Paraaortic lymph node (tissue), 1 donor: Measurements from ENCODE around the gene TEF.

DNA sequence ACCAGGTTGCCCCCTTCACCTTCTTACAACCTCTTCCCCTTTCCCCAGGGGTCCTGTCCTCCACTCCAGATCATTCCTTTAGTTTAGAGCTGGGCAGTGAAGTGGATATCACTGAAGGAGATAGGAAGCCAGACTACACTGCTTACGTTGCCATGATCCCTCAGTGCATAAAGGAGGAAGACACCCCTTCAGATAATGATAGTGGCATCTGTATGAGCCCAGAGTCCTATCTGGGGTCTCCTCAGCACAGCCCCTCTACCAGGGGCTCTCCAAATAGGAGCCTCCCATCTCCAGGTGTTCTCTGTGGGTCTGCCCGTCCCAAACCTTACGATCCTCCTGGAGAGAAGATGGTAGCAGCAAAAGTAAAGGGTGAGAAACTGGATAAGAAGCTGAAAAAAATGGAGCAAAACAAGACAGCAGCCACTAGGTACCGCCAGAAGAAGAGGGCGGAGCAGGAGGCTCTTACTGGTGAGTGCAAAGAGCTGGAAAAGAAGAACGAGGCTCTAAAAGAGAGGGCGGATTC, 1.7 kb downstream of the ATF4 start:
- PRO-cap, result no peak

DNA sequence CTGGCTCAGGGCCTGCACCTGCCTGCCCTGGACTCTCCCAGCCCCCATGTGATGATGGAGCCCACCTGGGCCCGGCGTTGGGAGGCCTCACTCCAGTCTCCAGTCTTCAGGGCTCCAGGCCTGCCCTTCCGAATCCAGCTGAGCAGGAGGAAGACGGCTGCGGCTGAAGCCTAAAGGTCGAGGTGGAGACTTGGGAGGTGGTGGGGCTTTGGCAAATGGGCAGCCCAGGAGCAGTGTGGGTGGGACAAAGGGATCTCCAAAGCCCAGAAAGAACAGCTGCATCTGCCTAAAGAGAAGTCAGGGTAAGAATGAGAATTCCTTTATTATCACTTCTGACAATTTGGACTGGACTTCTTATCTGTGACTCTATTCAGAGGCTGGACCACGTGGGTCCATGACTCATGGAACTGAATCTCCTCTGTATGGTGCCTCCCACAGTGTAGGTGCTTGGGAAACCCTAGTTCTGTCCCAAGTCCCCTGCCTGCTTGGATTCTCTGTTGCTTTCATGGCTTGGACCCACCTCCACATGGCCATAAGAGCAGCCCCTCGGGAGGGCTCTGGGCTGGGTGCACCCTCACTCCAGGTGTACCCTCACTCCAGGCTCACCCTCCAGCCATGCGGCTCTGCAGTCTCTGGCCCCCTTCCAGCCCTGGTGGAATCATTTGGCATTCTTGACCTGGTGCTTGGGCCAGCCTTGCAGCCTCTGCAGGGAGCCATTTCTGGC, 153.2 kb downstream of the CACNA1I start:
- PRO-cap, result no peak

- PRO-cap, result no peak
Measured at GRCh38 chr22:39874916-39875361, 18.6 kb downstream of the ENTHD1 start.

DNA sequence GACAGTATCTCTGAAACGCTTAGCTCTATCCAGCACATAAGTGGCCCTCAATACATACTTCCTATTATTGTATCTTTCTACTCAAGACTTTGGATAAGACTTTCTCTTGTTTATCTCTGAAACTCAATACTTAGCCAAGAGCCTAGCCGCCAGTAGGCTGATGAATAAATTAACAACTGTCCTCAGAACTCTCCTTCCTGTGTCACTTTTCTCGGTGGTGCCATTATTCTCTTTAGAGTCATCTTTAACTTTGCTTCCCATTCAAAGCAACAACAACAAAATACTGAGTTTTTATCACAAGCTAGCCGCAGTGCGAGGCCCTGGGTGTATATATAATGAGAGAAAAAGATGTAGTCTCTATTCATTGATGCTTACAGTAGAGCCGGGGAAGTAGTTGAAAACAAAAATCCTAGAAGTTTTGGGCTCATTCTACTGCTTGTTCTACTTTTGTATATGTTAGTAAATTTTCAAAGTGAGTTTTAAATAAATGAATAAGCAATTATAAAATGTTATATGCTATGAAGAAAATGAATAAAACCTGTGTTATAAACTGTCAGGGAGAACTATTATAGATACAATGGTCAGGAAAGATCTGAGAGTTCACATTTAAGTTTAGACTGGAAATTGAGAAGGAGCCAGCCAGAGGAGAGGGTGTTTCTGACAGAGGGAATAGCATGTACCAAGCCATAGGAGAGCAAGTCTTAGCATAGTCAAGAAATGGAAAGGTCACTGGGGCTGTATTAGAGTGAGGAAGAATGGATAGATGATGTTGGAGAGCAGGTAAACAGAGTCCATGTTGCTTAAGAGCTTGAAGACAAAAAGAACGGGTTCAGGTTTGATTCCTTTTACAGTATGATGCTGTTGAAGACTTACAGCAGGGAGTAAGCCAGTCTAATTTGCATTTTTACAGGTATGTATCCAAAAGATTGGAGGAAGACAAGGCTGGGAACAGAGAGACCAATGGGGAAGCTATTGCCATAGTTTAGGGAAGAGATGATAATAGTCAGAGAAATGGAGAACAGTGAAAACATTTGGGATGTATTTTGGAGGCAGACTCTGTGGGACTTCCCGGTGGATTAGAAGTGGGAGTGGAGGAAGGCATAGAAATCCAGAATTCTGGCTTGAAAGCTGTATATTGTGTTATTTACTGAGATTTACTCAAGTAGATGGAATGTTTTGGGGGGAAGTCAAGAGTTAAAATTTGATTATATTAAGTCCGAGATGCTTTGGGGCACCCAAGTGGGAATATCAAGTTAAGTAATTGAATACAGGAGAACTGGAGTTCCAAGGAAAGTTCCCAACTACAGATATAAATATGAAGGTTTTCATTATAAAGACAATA, 87.4 kb downstream of the FAM83F start:
- PRO-cap, result no peak

DNA sequence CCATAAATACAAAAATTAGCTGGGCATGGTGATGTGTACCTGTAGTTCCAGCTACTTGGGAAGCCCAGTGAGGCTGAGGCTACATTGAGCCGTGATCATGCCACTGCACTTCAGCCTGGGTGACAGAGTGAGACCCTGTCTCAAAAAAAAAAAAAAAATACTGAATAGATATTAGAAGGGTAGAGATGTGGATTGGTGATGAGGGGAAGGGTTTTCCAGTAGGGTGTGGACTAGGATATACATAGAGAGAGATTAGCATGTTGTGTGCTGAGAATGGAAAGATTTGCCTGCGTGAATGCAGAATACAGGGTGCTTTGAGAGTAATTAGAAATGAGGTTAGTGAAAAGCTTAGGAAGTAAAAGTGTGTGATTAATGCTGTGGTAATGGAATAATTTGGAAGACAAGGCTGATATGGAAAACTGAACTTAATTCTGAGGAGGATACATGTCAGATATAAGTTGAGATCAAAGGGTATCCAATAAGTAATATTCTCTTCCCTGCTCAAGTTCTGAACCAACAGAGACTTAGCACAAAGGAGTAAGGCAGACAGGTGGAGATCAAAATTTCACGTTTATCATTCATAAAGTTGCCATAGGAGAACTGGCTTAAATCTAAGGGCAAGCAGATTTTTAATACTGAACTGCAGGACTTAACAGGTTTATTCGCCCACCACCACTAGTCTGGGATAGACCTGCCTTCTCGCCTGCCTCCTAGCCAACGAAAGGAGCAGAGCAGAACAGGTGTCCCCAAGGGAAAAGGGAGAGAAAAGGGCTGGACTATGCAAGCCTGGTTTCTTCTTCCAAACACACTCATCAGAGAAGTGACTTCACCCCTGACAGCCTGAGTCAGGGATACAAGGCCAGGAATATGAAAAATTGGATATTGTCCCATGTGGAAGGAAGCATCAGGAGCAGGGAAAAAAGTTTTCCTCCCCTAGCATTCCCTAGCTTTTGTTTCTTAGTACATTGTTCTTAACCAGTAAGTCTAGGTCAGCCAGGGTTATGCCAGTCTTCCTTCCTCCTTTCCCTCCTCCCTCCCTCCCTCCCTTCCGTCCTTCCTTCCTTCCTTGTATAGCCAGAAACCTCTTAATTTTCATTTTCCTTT, 57.2 kb upstream of the TNRC6B start:
- PRO-cap, result no peak

DNA sequence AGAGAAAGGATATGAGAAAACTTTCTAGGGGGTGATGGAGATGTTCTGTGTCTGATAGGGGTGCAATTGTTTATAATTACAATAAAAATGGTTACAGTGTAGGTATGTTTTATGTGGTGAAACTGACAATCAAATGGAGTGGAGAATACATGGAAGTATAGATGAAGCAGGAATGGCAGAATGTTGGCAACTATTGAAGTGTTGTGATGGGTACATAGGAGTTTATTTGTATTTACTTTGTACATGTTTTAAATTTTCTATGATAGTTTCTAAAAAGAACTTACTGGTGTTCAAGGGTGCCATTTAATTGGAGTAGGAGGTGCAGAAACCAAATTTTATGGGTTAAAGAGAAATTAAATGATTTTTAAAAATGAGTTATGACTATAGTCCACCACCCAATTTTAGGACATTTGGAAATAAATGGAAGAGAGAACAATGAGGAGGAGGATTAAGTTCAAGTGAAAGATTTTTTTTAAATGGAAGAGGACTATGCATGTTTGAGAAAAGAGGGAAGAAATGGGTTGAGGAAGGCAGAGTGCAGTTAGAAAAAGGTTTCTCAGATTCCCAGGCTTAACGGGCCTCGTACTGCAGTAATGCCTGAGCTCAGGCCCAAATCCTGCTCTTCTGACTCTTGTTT, 48.0 kb upstream of the TNRC6B start:
- PRO-cap, result no peak

- PRO-cap, result no peak
Measured at GRCh38 chr22:40155883-40156387, 21.8 kb upstream of the TNRC6B start.

DNA sequence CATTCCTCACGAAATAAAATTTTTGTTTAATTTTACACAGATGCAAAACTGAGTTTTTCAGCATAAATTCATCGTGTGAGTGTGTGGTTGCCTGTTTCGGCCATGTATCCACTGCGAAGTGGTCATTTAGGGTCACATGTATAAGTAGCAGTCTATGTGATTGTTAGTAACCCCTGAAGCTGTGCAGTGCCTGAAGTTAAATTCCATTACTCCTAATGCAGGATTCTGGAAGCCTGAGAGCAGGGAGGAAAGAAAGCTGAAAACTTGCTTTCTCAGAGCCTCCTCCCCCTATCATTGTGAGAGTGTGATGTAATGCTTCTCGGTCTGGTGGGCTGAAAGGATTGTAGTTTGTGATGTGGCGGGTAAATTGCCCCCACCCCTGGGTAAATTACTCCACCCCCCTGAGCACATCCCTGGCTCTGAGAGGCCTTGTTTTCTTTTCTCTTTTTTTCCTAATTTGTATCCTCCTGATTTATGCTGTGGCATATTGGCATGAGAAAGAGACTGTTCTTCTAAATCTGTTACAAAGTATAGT, 1.3 kb downstream of the TNRC6B start:
- PRO-cap, result unidirectional peak, minus-strand start at position 296 of the sequence

- PRO-cap, result no peak
Measured at GRCh38 chr22:40325183-40325735, 21.0 kb upstream of the ADSL start.

GRCh38 chr22:40415196-40415907, 45.0 kb downstream of the SGSM3 start:
- PRO-cap, result no peak

DNA sequence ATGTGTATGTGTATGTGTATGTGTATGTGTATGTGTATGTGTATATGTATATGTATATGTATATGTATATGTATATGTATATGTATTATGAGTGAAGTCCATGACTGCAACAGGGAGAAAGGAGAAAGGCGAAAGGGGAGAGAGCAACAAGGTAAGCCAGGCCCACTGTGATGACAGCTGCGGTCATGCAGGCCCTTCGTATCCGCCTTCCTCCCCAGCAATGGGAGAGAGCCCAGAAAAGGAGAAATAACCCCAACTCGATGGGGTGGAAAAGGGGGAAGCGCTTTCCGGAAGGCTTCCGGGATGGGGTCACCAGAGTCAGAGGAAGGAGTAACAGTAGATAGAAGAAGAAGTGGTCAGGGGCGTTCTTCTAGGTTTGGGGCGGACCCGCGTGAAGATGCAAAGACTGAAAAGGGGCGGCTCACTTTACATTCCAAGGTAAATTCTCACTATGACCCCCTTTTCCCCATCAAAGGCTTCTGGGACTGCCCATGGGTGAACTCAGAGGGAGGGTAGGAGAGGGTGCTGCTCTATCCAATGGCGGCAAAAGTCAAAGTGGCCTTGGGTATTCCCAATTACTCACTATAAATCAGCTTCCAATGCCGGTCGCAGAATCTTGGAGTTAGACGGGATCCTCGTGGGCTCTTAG, 1.3 kb upstream of the MRTFA start:
- PRO-cap, result unidirectional peak, minus-strand start at position 222 of the sequence

- PRO-cap, result no peak
Measured at GRCh38 chr22:40694318-40695019, 15.2 kb downstream of the MCHR1 start.

DNA sequence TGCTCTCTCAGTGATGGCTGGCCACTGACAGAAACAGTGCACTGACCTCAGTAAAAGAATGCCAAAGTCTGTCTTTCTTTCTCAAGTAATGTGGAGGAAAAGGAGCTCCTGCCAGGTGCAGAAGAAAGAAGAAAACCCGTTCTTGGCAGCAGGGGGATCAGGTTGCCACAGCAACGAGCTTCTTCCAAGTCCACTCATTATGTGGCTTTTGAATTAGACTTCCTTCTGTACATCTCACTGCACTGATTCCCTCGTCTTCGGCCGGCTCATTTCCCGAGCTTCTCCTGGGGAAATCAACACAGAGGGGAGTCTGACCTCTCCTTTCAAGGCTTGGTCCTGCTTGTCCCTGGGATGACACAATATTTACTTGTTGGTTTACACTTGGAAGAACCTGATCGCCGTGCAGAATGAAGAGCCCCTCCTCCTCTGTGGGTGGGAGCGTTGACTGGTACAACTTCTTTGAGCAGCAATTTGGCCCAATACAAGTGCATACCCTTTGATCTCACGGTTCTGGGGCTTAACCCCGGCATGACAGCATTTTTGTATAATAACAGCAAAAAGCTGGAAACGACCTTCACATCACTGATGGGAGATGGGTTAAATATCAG, 35.3 kb downstream of the MCHR1 start:
- PRO-cap, result no peak

DNA sequence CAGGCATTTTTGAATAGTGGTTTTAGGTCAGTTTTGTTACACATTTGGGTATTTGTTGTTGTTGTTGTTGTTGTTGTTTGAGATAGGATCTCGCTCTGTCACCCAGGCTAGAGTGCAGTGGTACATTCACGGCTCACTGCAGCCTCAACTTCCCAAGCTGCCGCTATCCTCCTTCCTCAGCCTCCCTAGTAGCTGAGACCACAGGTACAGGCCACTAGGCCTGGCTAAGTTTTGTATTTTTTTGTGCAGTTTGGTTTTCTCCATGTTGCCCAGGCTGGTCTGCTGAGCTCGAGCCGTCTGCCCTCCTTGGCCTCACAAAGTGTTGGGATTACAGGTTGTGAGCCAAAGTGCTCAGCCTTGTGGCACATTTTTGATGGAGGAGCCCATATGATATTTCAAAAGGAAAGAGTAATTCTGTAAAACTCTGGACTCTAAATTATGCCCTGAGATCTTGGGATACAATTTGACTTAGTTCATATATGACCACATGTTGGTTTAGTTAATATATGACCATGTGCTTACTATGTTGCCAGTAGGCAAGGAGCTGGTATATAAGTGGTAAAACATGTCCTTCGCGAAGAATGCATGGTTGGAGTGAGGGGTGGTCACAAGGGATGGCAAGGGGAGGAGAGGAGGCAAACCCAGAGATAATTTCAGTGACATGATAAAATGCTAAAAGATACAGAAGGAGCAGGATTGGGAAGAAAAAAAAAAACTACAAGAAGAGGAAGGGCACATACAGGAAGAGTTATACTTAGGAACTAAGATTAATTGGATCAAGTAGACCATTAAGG, 21.9 kb downstream of the EP300 start:
- PRO-cap, result no peak

GRCh38 chr22:41229946-41230514, 10.7 kb downstream of the CHADL start:
- PRO-cap, result no peak

DNA sequence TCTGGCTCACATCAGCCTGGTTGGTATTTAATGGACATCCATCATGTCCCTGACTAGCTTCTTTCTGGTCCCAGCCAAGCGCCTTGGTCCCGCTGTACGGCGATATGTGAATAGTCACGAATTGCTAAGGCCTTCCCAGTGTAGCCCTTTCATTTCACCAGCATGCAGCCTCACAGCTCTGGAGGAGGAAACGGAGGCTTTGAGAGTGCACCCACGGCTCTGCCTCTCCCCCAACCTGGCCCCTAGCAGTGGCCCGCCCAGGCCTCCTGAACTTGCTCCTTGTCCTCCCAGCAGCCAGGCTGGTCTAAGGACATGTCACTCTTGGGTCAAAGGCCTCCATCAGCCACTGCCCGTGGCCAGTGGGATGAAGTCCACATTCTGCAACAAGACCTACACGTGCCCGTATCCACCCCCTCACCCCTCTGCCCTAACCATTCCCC, 37.7 kb upstream of the TEF start:
- PRO-cap, result no peak

- PRO-cap, result bidirectional peak, plus-strand start at chr22:41381554, minus-strand start at chr22:41381263; bidirectional peak, plus-strand start at chr22:41381944, minus-strand start at chr22:41381737
Measured at GRCh38 chr22:41381341-41382092, at the start of gene TEF. TSS of gene TEF (plus strand) at chr22:41381942.

DNA sequence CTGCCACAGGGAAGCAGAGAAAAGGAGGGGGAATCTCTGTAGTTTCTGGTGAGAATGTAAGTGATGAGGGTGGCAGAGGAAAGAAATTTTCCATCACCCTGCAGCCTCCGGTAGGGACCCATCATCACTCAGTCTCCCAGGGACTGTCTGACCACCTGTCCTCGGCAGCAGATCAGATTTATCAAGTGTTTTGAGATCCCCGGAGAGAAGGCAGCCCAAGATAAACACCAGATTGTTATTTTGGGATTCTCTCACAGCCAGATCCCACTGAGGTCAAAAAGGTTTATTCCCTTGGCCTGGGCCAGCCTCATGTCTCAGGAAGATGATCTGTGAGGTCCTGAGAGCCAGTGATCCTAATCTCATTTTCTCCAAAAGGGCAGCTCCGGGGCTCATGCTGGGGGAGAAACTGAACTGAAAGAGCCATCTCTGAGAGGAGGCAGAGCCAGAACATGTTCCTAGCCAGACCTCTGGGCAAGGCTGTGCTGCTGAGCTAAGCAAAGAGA, 7.8 kb downstream of the TOB2 start:
- PRO-cap, result no peak

DNA sequence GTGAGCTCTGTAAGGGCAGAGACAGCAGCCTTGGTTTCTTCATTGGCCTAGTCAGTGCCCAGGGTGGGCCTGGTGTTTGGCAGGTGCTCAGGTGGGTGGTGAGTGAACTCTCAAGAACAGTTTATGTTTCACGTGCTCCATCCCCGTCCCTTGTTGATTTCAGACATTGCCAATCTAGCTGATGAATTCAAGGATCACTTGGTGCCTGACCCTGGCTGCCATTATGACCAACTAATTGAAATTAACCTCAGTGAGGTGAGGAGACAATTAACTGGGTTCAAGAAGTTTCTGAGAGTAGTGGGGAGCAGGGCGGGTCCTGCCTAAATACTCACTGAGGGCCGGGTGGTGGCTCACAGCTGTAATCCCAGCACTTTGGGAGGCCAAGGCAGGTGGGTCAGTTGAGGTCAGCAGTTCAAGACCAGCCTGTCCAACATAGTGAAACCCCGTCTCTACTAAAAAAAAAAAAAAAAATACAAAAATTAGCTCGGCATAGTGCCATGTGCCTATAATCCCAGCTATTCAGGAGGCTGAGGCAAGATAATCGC, 25.9 kb downstream of the POLR3H start:
- PRO-cap, result no peak

DNA sequence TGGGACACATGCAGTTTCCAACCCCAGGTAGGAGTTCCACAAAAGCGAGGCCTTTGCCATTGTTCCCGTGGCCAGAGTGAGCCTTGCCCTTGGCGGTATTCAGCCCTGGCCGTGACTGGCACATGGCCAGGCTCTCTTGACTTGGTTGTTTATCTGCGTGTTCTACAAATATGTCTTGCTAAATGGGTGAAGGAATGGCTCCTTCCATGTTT, 20.1 kb downstream of the POLR3H start:
- PRO-cap, result no peak